ENCODE data around the gene ENO4.

- PRO-cap: no peak
- RAMPAGE, long total RNA, 4 experiments: no peak in any of the 4 experiments
These were observed 23.7 kb upstream of the AFAP1L2 start for GRCh38 chr10:114428102-114428356.

DNA sequence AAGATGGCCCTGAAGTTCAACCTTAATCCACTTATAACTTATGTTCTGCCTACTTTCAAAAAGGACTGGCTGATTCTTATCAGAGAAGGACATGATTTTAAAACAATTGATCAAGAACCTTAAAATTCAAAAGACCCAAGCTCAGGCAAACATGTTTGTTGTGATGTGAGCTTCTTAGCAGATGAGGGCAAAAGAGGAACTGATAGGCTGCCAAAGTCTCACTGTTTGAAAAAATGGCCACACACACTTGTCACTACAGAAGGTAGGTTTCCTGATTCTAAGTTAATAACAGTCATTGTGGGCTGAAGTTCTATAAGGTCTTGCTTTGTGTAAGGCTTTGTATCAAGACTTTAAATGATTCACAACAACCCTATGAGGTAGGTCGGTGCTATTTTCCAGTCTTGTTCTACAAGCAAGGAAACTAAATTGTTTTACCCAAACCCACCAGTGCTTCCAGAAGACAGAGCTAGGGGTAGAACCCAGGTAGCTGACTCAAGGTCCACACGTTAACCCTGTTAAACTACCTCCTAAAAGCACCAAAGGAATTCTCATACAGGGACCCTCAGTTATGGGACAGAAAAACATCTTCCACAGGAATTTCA lies 94.4 kb upstream of the AFAP1L2 start:
- PRO-cap: no peak
- RAMPAGE, long total RNA, 4 experiments: no peak in any of the 4 experiments

DNA sequence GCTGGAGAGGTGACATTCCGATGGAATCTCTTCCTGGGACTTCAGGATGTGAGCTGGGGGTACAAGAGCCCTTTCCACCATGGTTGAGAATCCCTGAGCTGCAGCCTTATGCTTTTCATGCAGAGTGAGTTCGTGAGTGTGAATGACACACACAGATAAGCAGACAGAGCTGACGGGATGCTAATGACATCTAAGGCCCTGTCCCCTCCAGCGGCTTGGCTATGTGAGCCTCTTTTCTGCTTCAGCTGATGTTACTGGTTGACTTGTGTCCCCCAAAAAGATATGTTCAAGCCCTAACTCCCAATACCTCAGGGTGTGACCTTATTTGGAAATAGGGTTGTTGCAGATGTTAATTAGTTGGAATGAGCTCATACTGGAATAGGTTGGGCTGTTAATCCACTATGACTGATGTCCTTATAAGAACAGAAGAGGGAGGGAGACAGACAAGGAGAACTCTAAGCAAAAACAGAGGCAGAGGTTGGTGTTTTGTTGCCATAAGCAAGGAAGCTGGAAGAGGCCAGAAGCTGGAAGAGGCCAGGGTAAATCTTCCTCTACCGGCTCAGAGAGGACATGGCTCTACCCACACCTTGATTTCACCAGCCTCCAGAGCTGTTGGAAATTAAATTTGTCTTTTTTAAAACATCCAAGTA lies 111.2 kb upstream of the AFAP1L2 start:
- PRO-cap: no peak
- RAMPAGE, long total RNA, 4 experiments: no peak in any of the 4 experiments

GRCh38 chr10:114519184-114519772 lies 115.0 kb upstream of the AFAP1L2 start:
- PRO-cap: no peak
- RAMPAGE, long total RNA, 4 experiments: no peak in any of the 4 experiments

DNA sequence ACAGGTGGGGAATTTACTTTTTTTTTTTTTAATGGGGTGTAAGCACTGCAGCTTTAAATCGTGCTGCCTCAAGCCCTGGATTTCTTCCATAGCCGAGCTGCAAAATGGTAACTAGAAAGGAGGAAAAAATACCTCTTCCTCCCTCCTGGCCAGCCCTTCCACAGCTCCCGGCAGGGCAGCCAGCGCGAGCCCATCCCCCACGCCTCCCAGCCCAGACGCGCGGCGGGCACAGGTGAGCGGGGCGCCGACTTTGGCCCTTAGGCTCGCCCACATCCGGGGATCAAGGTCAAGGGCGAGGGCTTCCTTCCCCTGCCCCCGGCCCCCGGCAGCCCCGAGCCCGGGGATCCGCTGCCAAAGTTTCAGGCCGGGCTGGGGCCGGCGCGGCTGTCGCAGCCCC lies 54.0 kb upstream of the FHIP2A start:
- PRO-cap: bidirectional peak, plus-strand start at position 214 of the sequence, minus-strand start at position 90 of the sequence
- RAMPAGE, long total RNA, 4 experiments: no peak in any of the 4 experiments

DNA sequence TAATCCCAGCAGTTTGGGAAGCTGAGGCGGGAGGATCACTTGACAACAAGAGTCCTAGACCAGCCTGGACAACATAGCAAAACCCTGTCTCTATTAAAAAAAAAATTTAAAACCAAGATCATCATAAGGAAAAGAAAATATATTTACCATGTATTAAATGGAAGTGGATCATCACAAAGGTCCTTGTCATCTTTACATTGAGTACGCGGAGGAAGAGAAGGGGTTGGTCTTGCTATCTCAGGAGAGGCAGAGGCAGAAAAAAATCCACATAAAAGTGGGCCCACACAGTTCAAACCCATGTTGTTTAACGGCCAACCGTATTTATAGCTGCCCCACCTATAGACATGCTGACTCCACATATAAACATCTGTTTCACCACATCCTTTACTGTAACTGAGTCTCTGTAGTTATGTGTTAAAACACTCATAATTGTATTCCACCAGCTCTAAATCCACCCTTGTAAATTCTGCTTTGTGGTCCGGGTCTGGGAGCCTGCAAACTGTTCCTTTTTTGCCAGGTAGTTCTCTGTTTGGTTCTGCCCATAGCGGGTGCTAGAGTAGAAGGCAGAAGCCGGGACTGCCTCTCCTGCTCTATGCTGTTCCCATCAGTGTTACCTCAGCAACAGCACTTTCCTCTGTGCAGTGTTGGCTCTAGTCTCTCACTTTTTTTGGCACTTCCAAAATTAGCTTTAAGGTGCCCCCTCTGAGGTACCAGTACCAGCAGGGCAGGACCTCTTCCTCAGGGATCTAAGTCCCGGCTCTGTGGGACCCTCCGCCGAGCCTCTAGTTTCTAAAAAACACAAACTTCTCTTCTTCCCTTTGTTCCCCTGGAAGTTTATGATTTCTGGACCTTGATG lies 20.2 kb upstream of the FHIP2A start:
- PRO-cap: no peak
- RAMPAGE, long total RNA, 4 experiments: no peak in any of the 4 experiments

- PRO-cap: no peak
- RAMPAGE, long total RNA, 4 experiments: no peak in any of the 4 experiments
These were observed 10.7 kb upstream of the FHIP2A start for GRCh38 chr10:114810990-114811253.

- PRO-cap: unidirectional peak, minus-strand start at chr10:116849418; bidirectional peak, plus-strand start at chr10:116849822, minus-strand start at chr10:116849699
- RAMPAGE, long total RNA, 4 experiments: start-site peak on the plus strand in 1 of 4 experiments, at chr10:116849512-116849549 at its widest, 6 reads per replicate
These were observed at the start of gene ENO4 for GRCh38 chr10:116849343-116850066. ENO4 (plus strand) TSS chr10:116849499.

- PRO-cap: no peak
- RAMPAGE, long total RNA, 4 experiments: no peak in any of the 4 experiments
These were observed 29.6 kb upstream of the VAX1 start for GRCh38 chr10:117167718-117167958.

DNA sequence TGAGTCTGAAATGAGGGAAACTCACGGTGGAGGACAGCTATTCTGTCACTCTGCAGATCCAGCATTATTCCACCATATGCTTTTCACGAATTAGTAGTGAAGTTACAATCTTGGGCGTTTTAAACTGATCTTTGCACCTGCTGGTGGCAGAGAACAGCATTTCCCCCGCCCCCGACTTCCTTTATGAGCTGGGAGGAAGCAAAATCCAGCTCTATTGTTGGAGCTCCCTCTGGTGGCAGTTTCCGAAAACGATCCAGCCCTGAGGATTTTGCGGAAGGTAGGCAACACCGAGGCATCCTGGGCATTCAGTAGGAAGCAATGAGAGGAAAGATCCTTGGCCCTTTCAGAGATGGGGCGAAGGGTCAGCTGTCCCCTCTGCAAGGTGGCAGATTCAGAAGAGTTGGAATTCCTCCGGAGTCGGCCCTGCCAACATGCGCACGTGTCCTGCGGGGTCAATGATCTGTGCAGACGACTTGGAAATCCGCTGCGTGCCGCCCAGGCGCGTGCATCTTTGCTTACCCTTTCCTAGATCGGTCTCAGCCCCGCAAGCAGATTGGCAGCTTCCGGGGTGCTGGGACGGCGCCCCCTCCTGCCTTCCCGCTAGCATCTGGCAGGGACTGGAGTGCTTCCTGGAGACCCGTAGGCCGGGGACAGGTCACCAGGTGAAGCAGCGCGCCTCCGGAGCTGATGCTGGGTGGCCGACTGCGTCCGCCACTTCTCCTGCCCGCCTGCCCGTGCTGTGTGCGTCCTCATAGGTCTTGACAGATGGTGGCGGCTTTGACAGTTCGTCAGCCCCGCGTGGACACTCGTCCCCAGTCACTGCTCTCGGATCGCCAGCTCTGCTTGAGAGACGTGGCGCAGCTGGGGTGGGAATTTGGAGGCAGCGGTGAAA lies 22.2 kb upstream of the KCNK18 start:
- PRO-cap: unidirectional peak, minus-strand start at position 183 of the sequence
- RAMPAGE, long total RNA, 4 experiments: no peak in any of the 4 experiments

DNA sequence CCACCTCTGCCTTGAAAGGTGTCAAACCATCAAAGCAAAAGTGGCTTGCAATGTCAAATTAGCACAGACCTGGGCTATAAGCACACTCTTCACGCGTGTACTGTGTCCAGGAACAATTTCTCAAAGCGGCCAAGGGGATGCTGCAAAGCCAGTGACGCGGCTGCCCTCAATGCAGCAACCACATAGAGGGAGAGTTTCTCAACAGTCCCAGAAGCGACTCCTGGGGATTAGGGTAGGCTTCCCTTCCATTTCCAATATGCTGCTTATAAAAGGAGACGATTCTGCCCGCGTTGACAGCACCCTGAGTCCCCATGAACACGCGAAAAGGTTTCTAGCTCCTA lies 1.4 kb downstream of the PDZD8 start:
- PRO-cap: unidirectional peak, plus-strand start at position 151 of the sequence; bidirectional peak, plus-strand start at position 210 of the sequence, minus-strand start at position 222 of the sequence
- RAMPAGE, long total RNA, 4 experiments: no peak in any of the 4 experiments

DNA sequence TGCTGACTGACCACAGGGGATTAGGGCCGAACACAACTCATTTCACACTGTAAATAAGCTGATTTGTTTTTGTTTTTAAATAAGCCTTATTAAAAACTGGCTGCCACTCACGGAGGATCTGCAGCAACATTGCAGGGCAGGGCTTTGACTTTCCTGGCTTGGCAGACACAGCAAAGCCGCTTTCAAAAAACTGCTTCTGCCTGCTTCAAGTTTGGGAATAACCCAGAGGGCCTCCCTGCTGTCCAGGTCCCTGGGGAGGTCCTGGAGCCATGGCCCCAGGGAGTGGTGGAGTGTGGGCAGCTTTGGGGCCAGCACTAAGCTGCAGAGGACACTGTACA lies 72.5 kb upstream of the EMX2 start:
- PRO-cap: no peak
- RAMPAGE, long total RNA, 4 experiments: no peak in any of the 4 experiments

DNA sequence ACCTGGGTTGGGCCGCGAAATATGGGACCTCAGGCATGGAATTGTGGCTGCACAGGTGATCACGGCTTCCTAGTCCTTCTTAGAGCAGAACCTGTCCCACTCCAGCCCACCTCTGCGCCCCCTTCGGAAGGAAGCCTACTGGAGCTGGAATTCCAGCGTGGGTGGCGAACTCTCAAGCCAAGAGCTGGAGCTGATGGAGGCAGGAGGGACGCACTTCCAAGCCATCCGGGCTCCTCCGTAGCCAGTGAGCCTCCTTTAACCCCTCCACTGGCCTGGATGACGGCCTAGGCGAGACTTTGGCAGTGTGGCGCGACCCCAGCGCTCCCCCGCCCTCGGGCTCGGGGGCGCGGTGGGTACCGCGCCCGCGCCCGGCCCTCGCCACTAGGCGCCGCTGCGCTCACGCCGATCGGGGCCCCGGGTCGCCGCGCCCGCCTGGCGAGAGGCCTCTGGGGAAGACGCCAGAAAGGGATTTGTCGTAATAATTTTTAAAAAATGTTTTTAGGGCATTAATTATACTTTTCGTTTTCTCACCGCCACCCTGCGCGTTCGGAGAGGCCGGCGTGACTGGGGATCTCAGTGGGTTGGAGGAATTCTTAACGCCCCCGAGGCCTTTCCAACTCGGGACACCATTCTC lies 5.1 kb upstream of the EMX2 start:
- PRO-cap: no peak
- RAMPAGE, long total RNA, 4 experiments: no peak in any of the 4 experiments

DNA sequence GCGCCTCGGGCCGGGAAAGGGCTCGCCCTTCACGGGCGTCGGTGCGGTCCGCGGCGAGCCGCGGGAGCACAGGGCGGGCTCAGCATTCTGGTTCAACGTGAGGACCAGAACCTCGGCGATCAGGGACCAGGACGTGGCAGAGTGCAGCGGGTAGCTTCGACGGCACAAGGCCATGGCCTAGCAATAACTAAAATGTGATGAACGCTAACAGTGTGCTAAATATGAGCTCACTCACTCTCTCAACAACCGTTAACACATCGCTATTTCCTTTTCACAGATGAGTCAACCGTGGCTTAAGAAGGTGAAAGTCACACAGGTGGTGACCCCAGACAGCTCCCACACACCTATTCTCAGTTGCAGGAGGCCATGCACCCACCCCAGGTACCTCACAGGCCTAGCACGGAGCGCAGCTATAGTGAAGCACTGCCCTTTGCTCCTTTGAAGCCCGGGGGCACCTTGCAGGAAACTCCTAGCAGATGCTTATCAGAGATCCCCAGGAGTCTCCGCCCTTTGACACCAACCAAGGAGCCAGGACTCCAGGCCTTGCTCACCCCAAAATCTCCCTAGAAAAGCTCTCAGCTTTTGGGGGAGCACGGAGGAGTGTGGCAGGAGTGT lies 4.4 kb upstream of the EMX2 start:
- PRO-cap: no peak
- RAMPAGE, long total RNA, 4 experiments: no peak in any of the 4 experiments

- PRO-cap: no peak
- RAMPAGE, long total RNA, 4 experiments: no peak in any of the 4 experiments
These were observed 2.6 kb downstream of the EMX2 start for GRCh38 chr10:117545191-117545428.

GRCh38 chr10:118673315-118673947 lies 78.0 kb upstream of the PRLHR start:
- PRO-cap: no peak
- RAMPAGE, long total RNA, 4 experiments: no peak in any of the 4 experiments

DNA sequence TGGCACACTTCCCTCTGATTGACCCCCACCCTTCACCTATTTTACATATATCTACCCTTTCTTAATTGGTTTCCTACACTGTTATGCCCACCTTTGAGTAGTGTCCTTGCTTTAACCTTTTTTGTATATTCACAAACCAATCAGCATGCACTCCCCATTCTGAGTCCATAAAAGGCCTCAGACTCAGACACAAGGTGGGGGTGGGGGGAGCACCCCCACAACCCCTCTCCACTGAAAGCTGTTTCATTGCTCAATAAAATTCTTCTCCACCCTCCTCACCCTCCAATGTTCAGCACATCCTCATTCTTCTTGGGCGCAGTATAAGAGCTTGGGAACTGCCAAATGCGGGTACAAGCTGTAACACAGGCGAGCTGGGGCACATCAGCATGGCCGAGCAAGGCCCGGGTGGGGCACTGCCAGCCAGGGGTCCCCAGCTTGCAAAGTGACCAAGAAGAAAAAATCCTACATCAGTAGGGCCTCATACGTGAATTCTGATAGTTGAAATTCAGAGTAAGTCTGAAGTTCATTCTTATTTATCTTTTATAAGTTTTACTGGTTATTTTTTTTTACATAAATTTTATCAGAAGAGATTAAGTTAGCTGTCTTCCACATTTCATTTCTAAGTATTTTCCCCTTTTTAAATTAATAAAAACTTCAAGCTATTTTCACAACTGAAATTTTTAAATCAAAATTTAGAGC lies 50.1 kb downstream of the CACUL1 start:
- PRO-cap: no peak
- RAMPAGE, long total RNA, 4 experiments: start-site peak on the minus strand in 1 of 4 experiments, centred at position 308 of the sequence, 6 reads per replicate

DNA sequence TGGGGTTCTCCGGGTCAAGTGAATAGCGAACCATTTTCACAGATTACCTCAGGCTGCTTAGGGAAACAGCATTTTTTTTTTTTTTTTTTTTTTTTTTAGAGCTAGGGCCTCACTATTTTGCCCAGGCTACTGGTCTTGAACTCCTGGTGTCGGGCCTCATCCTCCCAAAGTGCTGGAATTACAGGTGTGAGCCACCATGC lies 117.7 kb upstream of the CACUL1 start:
- PRO-cap: no peak
- RAMPAGE, long total RNA, 4 experiments: no peak in any of the 4 experiments

- PRO-cap: no peak
- RAMPAGE, long total RNA, 4 experiments: no peak in any of the 4 experiments
These were observed 20.2 kb downstream of the NANOS1 start for GRCh38 chr10:119049549-119050334.

GRCh38 chr10:119052438-119052995 lies 23.0 kb downstream of the NANOS1 start:
- PRO-cap: no peak
- RAMPAGE, long total RNA, 4 experiments: start-site peak on the minus strand in 1 of 4 experiments, at chr10:119052676-119052692 at its widest, 21 reads per replicate

Measured in transverse colon (tissue), 4 donors.